ENCODE measurements around the gene GALNT8.

- PRO-cap, result no peak
Observed at GRCh38 chr12:3202615-3203456, 125.7 kb downstream of the TSPAN9 start.

- PRO-cap, result no peak
Observed at GRCh38 chr12:3278883-3279305, 201.7 kb downstream of the TSPAN9 start.

DNA sequence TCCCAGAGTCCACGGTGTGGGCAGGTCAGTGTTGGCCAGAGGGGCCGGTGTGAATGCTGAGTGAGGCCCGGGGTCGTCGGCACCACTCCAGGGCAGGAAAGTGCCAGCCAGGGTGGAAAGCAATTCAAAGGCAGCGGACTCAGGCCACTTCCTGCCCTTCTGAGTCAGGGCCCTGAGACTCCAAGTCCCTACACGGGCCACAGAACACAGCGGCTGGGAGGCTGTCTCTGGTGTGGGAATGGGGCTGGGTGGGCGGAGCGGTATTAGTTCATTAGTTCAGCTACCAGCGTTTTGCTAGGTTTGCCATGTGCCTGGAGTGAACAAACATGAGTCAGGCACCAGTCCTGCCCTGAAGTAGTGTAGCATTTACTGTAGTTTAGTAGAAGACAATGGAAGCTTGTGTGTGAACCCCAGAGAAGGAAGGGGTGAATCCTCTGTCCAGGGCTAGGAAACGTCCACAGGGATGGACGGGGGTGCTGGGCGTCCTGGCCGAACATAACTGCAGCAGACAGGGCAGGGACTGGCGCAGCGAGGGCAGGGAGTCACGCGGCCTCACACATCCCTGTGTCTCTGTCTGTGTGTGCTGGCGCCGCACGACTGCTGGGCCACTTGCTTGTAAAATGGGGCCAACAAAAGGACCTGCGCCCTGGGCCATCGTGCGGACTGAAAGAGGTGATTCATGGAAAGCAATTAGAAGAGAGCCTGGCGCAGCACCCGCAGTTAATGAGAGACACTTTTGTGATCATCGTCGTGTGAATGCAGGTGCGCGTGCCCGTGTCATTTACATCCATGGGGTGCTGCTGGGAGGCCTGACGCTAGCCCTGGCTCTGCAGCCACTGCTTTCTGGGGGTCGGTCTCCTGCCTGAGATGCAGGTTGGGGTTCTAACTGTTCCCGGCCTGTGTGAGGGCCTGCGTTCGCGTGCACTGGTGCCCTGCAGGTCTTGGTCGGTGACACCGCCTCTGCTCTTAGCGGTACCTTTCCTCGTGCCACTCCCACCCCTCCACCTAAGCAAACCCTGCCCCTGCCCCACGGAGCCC, 186.3 kb upstream of the PRMT8 start:
- PRO-cap, result no peak

- PRO-cap, result no peak
Observed at GRCh38 chr12:3474292-3474702, 16.7 kb upstream of the PRMT8 start.

DNA sequence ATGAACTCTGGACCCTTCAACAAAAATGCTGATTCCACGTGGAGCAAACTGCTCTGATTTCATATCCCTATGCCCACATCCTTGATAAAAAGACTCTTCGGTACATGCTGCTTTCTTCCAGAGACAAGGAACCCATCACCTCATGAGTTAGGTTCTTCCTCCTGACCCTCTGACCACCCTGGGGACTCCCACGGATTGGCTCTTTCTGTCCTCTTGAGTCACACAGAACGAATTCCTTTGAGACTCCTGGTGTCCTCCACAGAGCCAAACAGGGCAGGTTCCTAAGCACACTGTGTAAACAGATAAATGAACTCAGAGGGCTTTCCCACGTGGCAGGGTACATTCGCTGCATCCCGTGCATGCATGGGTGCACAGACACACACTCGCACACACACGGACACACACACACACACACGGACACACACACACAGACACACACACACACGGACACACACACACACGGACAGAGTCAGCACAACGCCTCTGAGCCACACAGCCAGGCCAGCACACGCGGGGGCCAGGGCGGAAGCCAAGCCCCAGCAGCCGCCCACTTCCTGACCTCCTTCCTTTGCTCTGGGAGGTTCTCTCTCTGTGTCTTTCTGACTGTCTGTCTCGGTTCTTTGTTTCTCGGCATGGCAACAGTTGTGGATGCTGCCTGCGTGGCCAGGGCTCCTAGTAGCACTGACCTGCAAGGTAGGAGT, 818 bp downstream of the CRACR2A start:
- PRO-cap, result unidirectional peak, plus-strand start at position 616 of the sequence

GRCh38 chr12:4216938-4217482, 56.6 kb upstream of the CCND2 start:
- PRO-cap, result no peak

DNA sequence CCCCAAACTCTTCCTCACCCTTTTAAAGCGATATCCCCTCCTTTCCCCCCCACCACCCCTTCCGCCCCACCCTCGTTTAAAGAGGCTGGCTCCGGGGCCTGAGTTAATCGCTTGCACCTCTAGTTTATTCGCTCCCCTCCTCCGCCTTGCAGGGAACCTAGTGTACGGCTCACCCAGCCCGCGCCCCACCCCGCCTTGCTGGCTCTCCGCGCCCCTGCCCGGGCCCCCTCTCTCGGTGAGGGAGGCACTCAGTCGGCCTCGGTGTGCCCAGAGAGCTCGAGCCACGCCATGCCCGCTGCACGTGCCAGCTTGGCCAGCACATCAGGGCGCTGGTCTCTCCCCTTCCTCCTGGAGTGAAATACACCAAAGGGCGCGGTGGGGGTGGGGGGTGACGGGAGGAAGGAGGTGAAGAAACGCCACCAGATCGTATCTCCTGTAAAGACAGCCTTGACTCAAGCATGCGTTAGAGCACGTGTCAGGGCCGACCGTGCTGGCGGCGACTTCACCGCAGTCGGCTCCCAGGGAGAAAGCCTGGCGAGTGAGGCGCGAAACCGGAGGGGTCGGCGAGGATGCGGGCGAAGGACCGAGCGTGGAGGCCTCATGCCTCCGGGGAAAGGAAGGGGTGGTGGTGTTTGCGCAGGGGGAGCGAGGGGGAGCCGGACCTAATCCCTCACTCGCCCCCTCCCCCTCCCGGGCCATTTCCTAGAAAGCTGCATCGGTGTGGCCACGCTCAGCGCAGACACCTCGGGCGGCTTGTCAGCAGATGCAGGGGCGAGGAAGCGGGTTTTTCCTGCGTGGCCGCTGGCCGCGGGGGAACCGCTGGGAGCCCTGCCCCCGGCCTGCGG, 1.2 kb upstream of the CCND2 start:
- PRO-cap, result bidirectional peak, plus-strand start at position 122 of the sequence, minus-strand start outside the sequence; bidirectional peak, plus-strand start at position 251 of the sequence, minus-strand start at position 197 of the sequence; bidirectional peak, plus-strand start at position 466 of the sequence, minus-strand start at position 540 of the sequence; bidirectional peak, plus-strand start at position 699 of the sequence, minus-strand start at position 613 of the sequence

GRCh38 chr12:4280335-4280716, 6.8 kb downstream of the CCND2 start:
- PRO-cap, result no peak

- PRO-cap, result no peak
Observed at GRCh38 chr12:4557160-4557506, 4.9 kb upstream of the DYRK4 start.

- PRO-cap, result no peak
Observed at GRCh38 chr12:4567107-4567580, 5.1 kb downstream of the DYRK4 start.

GRCh38 chr12:4647895-4648420, 893 bp downstream of the AKAP3 start:
- PRO-cap, result unidirectional peak, plus-strand start at chr12:4648331

DNA sequence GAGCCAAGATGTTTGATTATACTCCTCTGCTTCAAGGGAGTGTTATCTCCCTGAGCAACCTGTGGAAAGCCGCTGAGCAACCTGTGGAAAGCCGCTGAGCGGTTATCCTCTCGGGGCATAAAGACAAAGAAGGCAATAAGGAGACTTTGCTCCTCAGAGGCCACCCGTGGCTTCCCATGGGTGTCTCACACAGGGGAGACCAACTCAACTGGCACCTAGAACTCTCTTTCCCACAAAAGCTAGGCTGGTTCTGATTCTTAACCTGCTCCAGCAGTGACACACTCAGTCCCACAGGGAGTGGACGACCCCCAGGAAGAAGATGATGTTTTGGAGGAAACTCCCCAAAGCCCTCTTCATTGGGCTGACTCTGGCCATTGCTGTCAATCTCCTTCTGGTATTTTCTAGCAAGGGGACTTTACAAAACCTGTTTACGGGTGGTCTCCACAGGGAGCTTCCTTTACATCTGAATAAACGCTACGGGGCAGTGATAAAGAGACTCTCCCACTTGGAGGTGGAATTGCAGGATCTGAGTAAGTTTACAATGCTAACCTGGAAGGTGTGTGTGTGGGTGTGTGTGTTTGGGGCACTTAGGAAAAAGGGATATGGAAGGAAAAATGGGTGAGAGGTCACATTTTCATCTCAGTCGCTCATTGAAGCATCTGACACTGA, at the start of gene GALNT8:
TSS of gene GALNT8 (plus strand) at position 42 of the 669 bp plus-strand sequence.
- PRO-cap, result no peak

- PRO-cap, result no peak
Observed at GRCh38 chr12:4736229-4736504, 16.0 kb downstream of the GALNT8 start.

- PRO-cap, result no peak
Observed at GRCh38 chr12:5044244-5044484, 485 bp downstream of the KCNA5 start.

DNA sequence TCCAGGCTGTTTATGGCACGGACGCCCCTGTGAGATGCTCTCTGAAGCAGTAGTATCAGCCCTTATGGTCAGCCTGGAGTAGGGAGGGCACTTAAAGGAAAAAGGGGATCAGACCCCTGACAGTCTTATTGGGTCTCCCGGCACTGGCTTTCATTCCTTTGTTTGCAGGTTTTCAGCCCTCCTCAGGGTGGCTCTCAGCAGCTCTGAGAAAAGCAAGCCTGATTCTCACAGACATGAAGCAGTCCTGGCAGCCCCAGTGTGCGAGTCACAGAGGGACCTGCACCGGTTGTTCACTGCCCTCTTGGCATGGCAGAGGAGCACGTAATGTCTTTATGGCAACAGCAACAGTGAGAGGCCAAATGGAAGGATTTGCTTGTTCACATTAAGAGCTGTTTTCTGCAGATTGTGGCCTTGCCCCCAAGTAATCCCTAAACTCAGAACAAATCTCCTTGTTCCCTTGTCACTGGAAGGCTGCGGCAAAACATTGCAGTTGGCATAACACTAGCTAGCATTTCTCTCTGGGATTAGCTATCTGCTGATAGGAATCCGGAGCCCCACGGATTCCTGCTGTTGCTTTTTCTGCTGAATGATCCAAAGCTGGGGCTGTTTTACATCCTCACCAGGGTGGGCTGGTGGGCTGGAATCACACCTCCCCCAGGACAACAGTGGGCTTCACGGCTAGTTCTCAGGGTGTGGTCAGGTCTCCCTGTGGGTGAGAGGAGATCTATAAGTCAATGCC, 3.5 kb downstream of the KCNA5 start:
- PRO-cap, result no peak

GRCh38 chr12:5430629-5431046, 1.3 kb upstream of the NTF3 start:
- PRO-cap, result no peak

GRCh38 chr12:5497339-5498267, 65.7 kb downstream of the NTF3 start:
- PRO-cap, result no peak

- PRO-cap, result no peak
Observed at GRCh38 chr12:6133414-6133763, 8.9 kb upstream of the VWF start.

DNA sequence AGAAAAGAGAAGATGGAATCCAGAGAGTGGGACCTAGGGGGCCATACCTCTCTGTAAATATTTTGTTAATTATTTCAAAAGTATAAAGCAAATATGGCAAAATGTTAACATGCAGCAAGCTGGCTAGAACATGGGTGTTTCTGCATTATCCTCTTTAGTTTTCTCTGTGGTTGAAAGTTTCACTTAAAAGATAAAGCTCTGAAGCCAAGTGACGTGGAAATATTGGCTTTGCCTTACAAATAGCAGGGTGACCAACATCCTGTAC, 10.5 kb upstream of the VWF start:
- PRO-cap, result no peak

DNA sequence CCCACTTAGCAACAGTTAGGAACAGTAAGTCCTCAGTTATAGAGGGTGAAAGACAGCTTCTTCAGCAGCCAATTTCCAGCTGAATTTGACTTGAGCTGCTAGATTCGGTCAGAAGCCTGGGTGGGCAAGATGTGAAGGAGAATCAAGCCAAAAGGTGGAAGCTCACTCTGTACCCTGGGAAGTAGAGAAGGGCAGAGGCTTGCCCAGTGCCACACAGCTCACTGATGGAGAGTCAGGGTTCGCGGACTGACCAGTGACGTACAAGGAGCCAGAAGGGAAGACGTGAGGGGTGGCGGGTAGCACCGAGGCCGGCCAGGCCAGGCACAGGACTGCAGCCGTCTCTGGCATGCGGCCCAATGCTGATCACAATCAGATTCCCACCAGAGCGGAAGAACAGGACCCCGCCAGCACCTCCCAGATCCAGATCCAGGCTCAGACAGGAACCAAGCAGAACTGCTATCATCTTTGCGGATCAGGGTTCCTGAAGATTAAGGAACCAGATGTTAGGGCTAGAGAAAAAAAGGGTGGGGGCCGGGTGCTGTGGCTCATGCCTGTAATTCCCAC, 30.5 kb upstream of the VWF start:
- PRO-cap, result no peak